Occipital lobe (tissue), 2 donors: Measurements from ENCODE around the genes MYADM and LAIR2.

DNA sequence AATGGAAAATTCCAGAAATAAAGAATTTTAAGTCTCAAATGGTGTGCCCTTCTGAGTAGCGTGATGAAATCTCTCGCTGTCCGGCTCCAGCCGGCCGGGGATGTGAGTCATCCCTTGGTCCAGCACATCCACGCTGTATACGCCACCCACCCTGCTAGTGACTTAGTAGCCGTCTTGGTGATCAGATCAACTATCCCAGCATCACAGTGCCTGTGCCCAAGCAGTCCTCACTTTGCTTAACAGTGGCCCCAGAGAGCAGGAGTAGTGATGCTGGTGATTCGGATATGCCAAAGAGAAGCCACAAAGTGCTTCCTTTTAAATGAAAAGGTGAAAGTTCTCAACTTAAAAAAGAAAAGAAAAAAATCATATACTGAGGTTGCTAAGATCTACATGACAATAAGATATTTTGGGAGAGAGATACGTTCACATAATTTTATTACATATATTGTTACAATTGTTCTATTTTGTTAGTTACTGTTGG, 40.1 kb downstream of the ZNF331 start:
- RAMPAGE, long total RNA, result no peak

DNA sequence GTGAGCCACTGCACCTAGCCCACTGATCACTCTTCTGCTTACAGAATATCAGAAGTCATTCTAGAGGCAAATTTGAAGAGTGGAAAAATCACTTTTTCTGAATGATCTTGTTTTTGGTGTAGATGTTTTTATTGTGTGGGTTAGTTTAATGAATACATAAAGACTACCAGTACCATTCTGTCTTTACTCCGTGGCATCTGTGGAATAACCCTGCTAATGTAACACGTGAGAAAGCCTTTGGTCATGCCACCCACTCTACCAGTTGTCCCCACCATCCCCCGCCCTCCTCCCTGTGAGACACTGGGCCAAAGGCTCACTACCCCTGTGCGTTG, 41.1 kb downstream of the ZNF331 start:
- RAMPAGE, long total RNA, result no peak

DNA sequence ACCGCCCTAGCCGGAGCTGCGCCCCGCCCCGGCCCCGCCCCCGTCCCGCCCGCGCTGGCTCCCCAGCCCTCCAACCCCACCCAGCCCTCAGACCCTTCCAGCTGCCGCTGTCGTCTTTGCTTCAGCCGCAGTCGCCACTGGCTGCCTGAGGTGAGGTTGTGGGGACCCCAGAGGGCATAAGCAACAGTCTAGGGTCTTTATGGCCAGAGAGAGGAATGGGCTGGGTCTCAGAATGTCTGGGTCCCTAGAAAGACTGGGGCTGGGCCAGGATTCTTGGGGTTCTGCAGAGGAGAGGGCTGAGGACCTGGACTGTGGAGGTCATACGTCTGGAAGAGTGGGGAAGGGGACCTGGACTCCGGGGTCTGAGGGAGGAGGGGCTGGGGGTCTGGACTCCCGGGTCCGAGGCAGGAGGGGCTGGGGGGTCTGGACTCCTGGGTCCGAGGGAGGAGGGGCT, at the start of gene MYADM:
TSS of gene MYADM (plus strand) at position 90 of the 454 bp plus-strand sequence.
- RAMPAGE, long total RNA, result no peak

DNA sequence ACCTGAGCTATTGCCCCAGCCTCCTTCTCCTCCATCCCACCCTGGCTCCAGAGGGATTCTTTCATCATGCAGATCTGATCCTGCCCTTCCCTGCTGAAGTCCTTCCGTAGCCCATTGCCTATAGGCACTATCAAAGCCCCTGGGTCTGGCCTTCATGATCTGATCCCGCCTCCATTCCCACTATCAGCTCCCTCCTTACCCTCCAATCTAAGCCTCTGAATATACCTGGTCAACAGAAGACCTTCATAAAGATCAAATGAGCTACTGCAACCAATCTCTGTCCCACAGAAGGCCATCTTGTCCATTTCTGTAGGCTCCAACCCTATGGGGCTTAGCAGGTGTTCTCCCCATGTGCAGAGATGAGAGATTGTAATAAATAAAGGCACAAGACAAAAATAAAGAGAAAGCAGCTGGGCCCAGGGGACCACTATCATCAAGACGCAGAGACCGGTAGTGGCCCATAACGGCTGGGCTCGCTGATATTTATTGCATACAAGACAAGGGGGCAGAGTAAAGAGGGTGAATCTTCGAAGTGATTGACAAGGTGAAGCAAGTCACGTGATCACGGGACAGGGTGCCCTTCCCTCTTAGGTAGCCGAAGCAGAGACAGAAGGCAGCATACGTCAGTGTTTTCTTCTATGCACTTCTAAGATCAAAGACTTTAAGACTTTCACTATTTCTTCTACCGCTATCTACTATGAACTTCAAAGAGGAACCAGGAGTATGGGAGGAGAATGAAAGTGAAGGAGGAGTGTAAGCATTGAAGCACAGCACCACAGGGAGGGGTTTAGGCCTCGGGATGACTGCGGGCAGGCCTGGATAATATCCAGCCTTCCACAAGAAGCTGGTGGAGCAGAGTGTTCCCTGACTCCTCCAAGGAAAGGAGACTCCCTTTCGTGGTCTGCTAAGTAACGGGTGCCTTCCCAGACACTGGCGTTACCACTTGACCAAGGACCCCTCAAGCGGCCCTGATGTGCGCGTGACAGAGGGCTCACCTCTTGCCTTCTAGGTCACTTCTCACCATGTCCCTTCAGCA, 4.7 kb upstream of the PRKCG start:
- RAMPAGE, long total RNA, result no peak

GRCh38 chr19:53981928-53982603, 9.4 kb upstream of the CACNG6 start:
- RAMPAGE, long total RNA, result no peak

DNA sequence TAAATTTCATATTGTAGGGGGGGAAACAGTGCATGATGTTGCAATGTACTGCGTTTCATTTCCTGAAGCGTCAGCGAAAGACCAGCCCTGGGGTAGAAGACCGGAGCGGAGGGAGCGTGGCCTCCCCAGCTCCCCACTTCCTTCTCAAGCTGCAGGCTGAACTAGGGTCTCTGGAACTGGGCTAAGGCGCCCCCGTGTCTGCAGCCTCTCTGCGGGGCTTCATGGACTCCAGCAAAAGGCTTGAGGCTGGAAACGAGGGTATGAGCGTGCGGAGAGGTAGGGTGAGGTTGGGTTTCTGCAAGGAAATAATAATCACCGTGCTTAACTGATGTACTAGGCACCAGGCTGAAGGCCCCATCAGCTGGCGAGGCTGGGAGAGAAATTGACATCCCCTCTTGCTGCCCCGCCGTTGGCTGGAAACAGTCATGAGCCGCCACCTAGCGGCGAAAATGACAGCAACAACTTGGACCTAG, 32.2 kb downstream of the CACNG6 start:
- RAMPAGE, long total RNA, result no peak

DNA sequence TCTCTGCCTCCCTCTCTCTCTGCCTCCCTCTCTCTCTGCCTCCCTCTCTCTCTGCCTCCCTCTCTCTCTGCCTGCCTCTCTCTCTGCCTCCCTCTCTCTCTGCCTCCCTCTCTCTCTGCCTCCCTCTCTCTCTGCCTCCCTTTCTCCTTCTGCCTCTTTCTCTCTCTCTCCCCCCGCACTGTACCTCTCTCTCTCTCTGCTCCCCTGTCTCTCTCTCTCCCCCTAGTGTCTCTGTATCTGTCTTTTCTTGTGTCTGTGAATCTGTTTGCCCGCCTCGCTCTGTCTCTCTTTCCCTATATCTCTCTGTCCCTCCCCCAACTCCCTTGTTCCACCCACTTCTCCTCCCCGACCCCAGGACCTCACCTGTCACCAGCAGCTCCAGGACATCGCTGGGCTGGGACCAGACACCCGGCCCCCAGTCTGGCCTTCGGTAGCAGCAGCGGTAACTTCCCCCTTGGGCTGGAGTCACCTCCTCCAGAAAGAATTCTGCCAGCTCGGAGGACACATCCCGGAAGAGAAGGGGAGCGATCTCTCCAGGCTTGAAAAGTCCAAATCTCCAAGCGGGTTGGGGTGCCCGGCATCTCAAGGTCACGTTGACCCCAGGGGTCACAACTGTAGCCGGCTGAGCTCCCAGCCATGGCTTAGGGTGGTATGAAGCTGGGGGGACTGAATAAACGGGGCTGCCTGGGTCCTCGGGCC, 4.0 kb downstream of the OSCAR start:
- RAMPAGE, long total RNA, result start-site peak on the minus strand centred at position 85 of the sequence, 278 bp wide, 6 and 27 reads in 2 replicates

GRCh38 chr19:54151508-54152386, 7.8 kb downstream of the LENG1 start:
- RAMPAGE, long total RNA, result no peak

DNA sequence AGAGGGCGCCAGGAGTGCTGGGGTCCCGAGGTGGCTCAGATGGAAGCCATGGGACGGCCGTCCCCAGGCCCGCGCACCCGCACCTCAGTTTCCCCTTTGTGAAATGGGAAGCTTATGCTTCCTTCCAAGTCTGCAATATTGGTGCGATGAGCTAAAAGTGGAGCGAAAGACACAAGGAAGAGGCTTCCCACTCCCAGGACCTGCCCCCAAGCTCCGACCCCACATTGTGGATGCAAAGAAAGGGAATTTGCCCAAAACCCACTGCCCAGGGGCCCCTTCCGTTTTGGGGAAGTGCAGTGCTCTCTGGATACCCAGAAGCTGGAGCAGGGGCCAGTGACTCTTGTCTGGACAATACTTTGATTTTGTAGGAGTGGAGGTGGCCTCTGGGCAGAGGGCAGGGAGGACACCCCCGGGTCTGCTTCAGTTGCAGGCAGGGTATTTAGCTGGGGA, 545 bp upstream of the TMC4 start:
- RAMPAGE, long total RNA, result no peak

- RAMPAGE, long total RNA, result no peak
Measured at GRCh38 chr19:54180533-54181368, 7.8 kb upstream of the TMC4 start.

GRCh38 chr19:54189238-54189485, 218 bp downstream of the MBOAT7 start:
- RAMPAGE, long total RNA, result no peak

- RAMPAGE, long total RNA, result no peak
Measured at GRCh38 chr19:54316608-54317541, 3.9 kb upstream of the LILRA5 start.

DNA sequence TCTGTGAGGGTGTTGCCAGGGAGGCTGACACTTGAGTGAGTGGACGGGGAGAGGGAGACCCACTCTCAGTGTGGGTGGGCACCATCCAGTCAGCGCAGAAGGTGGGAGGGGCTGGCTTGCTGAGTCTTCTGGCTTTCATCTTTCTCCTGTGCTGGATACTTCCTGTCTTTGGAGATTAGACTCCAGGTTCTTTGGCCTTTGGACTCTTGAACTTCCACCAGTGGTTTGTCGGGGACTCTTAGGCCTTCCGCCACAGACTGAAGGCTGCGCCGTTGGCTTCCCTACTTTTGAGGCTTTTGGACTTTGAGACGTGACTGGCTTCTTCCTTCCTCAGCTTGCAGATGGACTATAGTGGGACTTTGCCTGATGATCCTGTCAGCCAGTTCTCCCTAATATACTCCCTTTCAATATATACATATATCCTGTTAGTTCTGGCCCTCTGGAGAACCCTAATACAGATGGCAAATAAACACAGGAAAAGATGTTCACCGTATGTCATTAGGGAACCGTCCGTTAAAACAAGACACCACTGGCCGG, 4.2 kb upstream of the LENG8 start:
- RAMPAGE, long total RNA, result no peak

DNA sequence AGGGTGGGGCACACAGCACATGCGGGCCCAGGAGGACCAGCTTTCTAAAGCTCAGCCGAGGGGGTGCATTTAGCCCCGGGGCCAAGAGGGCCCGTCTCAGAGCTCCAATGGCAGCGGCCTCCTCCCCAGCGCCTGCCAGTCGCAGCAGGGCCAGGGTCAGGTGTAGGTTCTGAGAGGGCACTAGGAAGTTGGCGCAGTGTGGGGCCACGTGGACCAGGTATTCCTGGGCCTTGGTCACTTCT, 1.3 kb downstream of the LENG9 start:
- RAMPAGE, long total RNA, result no peak

- RAMPAGE, long total RNA, result no peak
Measured at GRCh38 chr19:54462592-54462764, 1.1 kb downstream of the LENG9 start.

DNA sequence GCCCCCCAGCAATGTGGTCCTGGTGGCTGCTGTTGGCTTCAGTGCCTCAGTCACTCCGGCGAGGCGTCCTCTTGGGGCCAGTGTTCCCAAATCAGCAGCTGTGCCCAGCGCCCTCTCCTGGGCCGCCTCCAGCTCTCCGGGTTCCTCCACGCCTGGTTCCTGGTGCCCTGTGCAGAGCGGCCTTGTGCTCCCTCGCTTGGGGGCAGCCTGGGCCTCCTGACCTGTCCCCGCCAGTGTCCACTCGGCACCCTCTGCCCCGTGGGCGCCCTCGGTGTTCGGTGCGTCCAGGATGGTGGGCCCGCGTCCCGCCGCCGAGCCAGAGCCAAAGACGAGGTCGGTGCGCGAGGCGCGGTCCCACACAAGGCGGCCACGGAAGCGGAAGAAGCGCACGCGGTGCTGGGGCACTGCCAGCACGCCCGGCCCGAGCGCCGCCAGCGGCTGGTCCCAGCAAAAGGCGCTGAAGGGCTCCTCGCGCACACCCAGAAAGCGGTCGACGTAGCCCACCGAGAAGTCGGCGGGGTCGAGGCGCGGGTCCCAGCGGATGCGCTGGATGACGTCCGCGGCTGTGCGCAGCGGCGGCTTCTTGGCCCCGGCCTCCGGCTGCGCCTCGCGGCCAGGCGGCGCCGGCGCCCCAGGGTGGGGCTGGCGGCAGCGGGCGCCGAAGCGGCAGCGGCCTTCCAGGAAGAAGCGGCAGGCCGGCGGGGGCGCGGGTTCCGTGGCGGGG, 651 bp downstream of the LENG9 start:
- RAMPAGE, long total RNA, result no peak

GRCh38 chr19:54469570-54470496, 3.3 kb downstream of the CDC42EP5 start:
- RAMPAGE, long total RNA, result no peak

GRCh38 chr19:54502755-54503189, at the start of gene LAIR2:
TSS of gene LAIR2 (plus strand) at chr19:54502831.
- RAMPAGE, long total RNA, result no peak

DNA sequence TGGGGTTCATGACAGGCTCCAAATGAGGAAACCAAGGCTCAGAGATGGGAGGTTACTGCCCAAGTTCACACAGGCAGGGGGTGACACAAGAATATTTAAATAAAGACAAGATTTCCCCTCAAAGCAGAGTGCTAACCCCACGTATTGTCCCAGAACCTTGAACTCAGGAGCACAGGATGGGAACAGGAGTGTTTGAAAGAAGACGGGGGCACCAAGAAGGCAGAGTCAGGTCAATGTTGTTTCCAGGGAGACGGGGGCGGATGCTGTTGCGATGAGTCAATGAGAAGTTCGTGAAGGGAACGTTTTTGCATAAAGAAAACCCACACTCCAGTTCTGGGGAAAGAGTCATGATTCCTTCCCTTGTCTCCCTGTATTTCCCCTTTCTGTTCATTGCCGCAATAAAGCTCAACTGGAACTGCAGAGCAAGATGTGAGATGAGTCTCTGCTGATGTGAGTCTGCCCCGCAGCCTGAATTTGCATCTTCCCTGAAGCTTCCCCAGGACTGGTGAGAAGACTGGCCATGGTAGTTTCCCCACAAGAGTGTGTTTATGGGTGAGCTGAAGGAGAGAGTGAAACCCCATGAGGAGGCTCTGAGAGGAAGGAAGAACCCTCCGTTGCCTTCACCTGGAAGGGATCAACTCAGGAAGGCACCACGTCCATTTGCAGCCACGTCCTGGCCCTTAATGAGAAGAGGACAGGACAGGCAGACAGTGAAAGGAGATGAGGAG, 13.4 kb downstream of the LILRA1 start:
- RAMPAGE, long total RNA, result no peak

DNA sequence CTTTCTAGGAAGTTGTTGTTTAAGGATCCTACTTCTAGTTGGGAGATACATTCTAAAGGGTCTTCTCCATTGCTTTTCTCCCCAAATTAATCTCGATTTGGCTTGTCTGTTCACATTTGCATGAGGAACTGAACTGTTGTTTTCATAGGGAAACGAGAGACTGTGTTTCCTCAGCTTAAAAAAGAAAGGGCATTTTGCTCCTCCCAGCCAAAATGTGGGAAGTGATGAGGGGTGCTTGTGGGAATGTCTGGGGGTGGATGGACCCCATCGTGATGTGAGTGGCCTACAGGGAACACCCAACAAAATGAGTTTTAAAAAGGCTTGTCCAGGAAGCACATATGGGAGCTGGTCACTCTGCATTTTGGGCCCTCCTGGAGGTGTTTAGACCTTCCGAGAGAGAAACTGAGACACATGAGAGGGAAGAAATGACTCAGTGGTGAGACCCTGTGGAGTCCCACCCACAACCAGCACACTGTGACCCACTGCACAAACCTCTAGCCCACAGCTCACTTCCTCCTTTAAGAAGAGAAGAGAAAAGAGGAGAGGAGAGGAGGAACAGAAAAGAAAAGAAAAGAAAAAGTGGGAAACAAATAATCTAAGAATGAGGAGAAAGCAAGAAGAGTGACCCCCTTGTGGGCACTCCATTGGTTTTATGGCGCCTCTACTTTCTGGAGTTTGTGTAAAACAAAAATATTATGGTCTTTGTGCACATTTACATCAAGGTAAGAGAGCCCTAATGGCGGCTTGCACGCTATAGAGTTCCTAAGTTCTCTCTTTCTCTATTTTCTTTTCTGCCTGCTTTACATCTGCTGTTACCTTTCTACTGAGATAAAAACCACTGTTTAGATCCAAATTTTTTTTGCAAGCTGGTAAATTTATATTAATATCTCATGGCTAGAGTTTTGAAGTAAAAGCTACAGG, 13.4 kb upstream of the LILRB1 start:
- RAMPAGE, long total RNA, result no peak